Cardiac ventricle fibroblast (primary cell): ENCODE results near the genes TMC5, ACSM2B, ANKS4B, METTL9 and PDZD9.

DNA sequence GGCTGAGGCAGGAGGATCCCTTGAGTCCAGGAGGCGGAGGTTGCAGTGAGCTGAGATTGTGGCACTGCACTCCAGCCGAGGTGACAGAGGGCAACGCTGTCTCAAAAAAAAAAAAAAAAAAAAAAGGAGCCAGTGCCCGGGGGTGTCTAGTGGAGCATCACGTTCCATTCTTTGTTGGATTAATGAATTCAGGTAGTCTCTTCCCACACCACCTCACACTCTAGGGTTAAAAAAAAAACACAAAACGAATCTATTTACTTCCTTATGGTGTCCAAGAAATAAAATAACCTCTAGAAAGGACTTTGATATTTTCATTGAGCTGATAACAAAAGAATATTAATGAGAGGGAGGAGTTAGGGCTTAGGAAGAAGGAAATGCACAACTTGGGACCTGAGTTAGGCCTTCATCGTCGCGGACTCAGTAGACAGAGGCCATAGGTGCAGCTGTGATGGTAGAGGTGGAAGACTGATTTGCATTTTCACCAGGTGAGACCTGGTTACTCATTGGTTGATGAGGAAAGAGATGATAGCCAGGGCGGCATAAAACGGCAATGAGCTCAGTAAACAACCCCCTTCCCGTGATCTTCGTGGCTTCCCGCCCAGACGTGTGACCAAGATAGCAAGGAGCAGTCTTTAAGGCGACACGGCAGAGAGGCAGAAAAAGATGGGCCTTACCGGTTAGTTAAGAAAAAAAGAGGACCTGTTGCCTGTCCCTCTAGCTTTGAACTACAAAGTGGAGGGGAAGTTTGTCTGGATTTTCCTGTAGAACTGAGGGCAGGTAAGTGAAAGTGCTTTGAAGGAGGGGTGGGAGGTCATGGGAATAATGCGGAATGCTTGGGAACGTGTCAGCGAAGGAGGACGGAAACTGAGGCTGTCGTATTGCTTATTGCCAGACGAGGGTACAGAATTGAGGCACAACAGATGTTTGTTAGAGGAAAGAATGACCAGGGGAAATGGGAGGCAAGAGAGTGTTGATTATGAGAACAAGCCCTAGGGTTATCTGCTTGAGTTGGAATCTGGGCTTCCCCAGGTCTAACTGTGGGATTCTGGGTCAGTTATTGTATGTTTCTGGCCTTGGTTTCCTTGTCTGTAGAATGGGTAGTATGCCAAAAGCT is at the start of gene TMC5:
Gene TMC5 (plus strand): TSS at position 568 of the 1,114 bp plus-strand sequence.
- RAMPAGE, long total RNA, result no peak

GRCh38 chr16:19761371-19761699 is 43.3 kb downstream of the IQCK start:
- RAMPAGE, long total RNA, result no peak

DNA sequence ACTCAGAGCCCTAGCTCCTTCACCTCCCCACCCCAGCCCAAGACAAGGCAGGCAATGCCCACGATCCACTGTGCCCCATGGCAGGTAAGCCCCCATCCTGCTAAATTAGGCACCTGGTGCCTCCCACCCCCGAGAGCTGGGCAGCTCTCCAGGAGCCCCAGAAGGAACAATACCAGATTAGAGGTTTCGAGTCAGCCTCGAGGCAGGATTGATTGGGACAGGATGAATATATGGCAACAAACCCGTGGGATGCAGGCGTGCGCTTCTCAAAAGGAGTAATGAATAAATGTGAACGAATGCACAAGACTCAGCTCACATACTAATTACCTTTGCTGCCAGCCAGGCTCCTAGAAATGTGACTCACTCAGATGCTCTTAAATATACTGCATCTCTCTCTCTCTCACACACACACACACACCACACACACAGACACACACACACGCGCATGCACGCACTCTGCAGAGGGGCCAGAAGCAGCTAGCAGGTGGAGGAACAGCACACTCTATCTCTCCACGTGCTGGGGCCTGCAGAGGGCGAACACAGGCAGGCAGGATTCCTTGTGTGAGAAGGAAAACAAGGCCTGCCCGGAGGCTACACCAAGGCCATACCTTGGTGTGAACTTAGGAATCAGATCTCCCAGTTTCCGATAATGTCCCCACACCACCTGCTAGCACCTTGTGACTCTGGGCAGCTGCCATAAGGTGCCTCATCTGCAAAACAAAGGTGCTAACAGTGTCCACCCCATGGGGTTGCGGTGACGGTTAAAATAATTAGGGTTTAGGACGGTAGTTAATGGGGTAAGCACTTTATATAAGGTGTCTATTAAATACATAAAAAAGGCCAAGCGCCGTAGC is 5.4 kb downstream of the GPRC5B start:
- RAMPAGE, long total RNA, result no peak

DNA sequence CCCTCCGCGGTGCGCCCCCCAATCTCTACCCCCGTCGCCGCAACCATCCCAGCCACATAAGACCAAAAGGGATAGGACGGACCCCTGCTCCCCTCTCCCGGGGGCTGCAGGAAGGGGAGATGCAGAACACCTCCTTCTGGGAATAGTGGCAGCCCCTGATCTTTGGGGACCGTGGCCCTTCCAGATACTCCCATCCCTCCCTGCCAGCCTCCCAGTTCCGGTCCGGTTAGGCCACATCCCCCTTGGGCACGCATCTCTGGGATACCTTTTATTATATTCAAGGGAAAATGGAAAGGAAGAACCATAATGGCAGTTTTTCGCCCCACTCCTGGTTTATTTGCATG is 1.3 kb upstream of the GPRC5B start:
- RAMPAGE, long total RNA, result no peak

DNA sequence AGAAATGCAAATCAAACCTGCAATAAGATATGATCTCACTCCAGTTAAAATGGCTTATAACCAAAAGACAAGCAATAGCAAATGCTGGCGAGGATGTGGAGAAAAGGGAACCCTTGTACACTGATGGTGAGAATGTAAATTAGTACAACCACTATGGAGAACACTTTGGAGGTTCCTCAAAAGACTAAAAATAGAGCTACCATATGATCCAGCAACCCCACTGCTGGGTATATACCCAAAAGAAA is 43.1 kb downstream of the GP2 start:
- RAMPAGE, long total RNA, result no peak

GRCh38 chr16:20576175-20576567 is at the start of gene ACSM2B:
Gene ACSM2B (minus strand): TSS chr16:20576367.
- RAMPAGE, long total RNA, result no peak

- RAMPAGE, long total RNA, result no peak
Measured at GRCh38 chr16:20704252-20704772, 6.8 kb upstream of the ACSM1 start.

- RAMPAGE, long total RNA, result no peak
Measured at GRCh38 chr16:20897977-20898750, 2.0 kb downstream of the DCUN1D3 start.

GRCh38 chr16:21233295-21234354 is at the start of gene ANKS4B:
Gene ANKS4B (plus strand): TSS chr16:21233699.
- RAMPAGE, long total RNA, result no peak

DNA sequence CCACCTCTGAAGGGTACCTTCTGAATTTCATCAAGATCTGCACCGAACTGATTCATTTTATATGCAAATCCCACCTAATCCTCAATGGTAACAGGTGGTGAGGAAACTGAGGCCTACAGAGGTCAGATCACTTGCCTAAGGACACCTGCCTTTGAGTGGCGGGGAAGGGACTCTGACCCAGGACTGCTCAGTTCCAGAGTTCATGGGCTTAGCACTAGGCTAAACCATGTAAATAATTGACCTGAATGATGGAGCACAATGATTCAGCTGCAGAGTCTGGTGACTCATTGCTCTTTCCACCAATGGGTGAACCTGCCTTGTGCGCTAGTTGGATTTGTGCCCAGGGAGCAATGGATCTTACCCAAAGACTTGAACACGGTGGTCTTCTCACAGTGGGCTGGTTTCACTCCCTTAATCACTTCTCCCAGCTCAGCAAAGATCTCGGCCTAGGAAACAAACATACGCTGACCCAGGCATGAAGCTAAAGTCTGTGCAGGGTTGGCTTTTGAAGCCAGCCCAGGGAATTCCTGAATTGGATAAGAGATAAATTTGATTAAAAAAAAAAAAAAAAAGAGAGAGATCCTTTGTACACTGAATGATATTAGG is 17.1 kb downstream of the CRYM start:
- RAMPAGE, long total RNA, result no peak

GRCh38 chr16:21277031-21277388 is 1.1 kb downstream of the CRYM start:
- RAMPAGE, long total RNA, result no peak

- RAMPAGE, long total RNA, result no peak
Measured at GRCh38 chr16:21356360-21356932, 78.4 kb upstream of the CRYM start.

DNA sequence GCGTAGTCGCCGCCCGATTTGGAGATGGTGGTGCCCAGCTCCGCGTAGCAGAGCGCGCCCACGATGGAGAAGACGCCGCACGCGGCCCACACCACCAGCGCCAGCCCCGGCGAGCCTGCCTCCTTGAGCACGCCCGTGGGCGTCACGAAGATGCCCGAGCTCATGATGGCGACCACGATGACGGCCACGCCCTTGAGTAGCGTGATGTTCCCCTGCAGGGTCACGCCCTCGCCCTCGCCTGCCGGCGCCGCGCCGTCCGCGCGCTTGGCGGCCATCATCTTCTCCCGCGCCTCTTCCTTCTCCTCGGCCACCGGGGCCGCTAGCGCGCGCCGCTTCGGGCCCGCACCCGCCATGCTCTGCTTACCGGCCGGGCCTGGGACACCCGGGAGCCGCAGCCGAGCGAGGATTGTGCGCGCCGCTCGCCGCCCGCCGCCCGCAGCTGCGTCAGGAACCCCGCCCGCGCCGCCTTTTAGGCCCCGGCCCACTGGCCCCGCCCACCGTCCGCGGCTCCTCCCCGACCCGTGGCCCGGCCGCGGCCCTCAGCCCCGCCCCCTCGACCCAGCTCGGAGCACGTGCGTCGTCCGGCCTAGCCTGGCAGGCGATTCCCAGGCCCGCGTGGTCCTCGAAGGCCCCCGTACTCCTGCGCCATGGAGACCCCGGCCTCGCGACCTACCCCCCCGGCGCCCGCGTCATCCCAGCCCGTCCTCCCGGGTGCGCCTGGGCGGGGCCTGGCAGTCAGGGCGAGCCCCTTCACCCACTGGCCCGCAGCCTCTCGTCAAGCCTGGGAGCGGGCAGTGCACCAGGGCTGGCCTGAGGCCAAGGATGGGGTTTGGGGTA is 79.1 kb upstream of the METTL9 start:
- RAMPAGE, long total RNA, result no peak

GRCh38 chr16:21598228-21598929 is 998 bp upstream of the METTL9 start:
- RAMPAGE, long total RNA, result no peak

DNA sequence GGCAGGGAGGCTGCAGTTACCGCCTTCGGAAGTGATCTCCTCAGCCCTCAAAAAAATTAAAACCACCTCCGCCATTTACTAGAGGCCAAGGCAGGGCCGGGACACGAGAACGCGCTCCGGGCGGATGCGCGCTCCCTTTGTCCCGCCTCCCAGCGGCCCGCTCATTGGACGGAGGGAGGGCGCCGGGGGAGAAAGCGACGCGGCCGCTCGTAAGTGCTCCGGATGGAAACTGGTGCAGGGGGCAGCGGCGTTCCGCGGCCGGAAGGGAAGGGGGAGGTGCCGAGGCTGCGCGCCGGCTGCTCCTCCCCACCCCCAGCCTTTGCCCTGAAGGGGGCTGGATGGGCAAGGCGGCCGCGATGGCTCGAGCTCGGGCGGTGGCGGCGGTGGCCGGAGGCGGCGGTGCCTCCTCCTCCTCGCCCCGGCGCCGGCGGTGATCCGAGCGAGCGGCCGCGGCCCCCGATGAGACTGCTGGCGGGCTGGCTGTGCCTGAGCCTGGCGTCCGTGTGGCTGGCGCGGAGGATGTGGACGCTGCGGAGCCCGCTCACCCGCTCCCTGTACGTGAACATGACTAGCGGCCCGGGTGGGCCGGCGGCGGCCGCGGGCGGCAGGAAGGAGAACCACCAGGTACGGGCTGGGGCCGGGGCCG is at the start of gene METTL9:
Gene METTL9 (plus strand): TSS at position 303 of the 646 bp plus-strand sequence.
- RAMPAGE, long total RNA, result no peak

- RAMPAGE, long total RNA, result no peak
Measured at GRCh38 chr16:21599921-21600421, 594 bp downstream of the METTL9 start.

DNA sequence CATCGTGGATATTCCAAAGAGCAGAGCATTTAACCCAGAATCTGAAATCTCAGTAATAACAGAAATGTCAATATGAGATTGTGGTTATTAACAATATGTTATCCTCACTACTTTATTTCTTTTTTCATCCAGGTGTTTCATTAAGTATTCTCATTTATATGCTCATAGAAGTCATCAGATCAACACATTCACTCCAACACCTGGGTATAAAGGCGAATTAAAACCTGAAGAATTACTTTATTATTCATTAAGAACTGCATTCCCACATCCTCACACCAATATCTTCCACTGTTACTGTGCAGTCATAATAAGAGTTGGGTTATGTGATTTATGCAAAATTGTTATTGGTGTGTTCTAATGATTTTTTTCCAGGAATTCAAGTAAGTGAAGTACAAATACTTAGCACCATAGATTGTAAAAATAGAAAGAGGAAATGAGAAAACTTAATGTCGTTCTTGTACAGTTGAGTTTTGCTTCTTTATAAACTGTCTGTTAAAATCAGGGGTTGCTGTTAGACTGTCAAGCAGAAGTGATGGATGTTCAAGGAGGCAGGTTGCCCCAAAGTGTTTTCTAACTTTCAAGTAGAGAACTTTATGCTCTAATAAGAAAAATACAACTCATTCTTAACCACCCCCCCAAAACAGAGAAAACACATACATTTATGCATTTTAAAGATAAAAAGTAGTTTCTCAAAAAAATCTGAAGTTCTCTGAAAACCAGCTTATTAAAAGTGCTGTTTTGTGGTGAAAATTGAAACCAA is 4.3 kb upstream of the IGSF6 start:
- RAMPAGE, long total RNA, result no peak

- RAMPAGE, long total RNA, result no peak
Measured at GRCh38 chr16:22000936-22001315, at the start of gene PDZD9. Gene PDZD9 (minus strand): TSS chr16:22001116.

DNA sequence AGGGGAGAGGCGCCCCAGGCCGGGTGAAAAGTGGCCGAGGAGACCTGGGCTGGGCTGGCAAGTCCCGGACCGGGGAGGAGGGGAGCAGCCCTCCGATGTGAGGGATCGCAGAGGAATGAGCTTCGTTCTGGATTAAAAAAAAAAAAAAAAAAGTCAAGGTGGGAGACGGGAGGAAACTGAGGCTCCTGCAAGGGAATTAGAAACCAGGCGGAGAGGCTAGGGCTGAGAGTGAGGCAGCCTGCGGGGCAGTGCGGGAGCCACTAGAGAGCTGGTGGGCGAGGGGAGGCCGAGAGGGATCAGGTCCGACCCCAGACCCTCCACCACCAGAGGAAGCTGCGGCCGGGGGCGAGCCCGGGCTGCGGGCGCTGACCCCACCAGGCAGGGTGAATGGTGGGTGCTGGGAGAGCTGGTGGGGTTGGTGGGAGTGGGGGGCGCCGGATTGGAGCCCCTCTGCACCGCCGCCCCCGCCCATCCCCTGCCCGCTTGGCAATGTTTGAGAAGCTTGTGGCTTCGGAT is 759 bp downstream of the MOSMO start:
- RAMPAGE, long total RNA, result no peak

- RAMPAGE, long total RNA, result no peak
Measured at GRCh38 chr16:22234834-22235037, 28.7 kb downstream of the EEF2K start.